Smooth muscle cell (in vitro differentiated cells): ENCODE measurements around a stretch of chr1.

DNA sequence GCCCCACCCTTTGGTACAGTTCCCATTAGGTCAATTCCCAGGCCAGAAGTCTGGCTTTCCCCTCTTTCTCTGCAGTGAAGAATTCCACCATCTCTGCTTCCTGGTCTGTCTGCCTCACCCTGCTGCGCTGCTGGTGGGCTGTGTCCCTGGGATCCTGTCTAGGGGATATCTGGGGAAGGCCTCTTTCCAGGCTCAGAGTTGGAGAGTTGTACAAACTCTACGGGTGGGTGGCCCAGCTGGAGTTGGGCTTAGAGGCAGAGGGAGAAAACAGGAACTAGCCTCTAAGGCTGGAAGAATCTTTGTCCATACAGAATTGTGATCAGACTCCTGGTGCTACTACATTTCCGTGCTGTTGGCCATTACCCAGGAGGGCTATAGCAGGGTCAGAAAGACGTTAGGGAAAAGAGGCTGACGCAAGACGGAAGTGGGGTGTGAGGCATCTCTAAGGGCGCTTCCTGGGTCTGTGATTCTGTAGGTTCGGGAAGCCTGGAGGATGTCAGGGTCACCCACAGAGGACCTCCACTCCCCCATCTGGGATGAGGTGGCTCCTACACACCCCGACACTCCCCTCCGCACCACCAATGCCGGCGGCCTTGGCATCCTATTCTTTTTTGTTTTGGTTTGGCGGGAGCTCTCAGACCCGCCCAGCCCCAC, 839 bp upstream of the NDUFS2 start:
- RAMPAGE, long total RNA: no peak

DNA sequence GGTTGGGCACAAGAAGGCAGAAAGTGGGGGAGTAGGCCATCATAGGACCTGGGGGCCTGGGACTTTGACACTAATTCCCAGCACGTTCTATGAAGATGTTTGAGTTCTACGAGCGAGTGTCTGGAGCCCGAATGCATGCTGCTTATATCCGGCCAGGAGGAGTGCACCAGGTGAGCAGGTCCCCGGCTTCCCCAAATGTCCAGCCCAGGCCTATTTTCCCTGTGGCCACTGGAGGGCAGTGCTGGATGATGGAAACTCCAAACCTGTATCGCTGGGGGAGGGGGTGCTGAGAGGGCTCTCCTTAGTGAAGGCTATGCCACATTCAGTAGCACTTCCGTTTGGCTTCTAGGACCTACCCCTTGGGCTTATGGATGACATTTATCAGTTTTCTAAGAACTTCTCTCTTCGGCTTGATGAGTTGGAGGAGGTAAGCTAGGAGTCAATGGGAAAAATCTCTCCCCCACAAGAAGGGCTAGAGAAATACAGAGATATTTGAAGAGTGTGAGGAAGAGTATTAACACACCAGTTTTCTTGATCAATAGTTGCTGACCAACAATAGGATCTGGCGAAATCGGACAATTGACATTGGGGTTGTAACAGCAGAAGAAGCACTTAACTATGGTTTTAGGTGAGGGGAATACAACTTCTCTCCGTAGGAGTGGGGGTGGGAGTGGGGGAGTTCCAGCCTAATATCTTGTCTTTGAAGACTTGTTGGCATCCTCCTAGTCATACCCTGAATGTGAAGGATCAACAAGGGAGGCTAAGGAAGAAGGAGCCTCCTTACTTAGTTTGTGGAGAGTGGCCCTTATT, 5.1 kb upstream of the FCER1G start:
- RAMPAGE, long total RNA: no peak

DNA sequence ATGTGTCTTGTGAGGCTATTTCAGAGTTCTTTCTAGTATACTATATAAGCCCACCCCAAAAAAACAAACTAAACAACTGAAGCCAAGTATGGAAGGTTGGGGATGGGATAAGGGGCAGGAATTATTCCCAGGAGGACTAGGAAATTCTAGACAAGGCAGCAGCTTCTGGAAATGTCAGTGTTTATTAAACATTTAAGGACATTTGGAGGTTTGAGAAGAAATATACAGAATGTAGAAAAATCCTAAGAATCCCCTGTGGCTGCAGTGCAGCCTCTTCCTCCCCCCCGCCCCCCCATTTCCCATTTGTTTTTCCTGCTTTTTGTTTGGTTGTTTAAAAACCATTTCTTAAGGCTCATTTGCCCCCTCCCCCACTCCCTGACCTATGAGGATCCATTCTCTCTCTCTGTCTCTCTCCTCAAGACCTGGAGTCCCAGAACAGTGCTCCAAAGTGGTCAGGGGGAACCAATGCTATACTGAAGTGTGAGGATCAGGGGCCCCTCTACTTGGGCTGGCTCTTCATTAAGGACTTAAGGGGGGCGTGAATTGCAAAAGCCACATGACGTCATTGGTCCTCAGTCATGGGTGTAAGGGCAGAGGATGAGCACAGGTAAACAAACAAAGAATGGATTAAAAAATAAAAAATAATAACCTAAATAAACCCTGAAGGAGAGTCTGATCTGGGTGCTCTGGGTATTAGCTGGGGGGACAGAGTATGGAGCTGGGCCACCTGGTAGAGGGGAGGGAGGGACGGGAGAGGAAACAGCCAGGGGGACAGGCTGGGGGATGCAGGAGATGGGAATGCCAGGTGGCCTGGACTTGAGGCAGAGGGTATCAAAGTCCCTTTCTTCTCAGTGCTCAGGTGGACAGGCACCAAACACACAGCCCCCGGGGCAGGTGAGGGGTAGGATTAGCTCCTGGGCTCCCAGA, 4.9 kb downstream of the MPZ start:
- RAMPAGE, long total RNA: no peak

- RAMPAGE, long total RNA: no peak
These were observed 4.6 kb downstream of the CFAP126 start for GRCh38 chr1:161362950-161363569.

DNA sequence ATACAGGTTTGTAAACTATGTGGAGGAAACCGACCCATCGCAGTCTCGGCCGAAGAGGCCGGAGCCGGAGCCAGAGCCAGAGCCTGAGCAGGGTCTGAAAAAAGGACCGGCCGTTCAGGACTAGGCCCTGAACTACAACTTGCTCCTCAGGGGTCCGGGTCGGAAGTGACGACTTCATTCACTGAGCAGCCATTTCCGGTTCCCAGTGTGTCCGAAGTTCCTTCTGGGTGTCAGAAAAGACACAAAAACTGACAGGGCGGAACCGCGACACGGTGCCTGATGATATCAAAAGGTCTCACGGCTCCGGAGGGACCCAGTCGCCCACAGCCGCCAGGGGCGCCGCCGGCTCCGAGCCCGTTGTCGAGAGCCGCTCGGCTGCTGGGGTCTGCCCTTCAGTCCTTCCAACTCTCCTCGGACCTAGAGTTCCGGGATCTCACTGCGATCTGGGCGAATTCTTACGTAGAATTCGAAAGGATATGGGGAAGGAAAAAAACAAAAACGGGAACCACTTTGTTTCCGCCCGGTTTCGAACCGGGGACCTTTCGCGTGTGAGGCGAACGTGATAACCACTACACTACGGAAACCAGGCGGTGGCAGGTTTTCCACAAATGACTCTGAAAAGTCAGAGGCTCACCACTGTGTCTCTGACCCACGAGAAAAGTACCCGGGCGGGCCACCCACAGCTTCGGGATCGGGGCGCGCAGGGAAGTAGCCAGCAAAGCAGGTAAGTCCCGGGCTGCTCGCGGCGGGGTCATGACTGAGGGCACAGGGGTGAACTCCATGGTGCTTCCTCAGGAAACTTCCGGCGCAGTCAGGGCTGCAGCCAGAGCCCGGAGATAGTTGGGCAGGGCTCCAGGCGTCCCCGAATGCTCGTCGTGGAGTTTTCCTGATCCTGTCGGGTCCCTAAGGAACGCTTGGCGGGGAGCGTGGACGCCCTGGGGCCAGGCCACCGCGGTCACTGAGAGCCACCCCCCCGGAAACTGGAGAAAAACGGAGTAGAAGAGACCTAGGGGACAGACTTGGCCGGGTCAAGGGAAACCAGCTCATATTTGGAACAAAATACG, 31.8 kb upstream of the CFAP126 start:
- RAMPAGE, long total RNA: start-site peak on the plus strand centred at position 905 of the sequence, 223 bp wide, 22 and 7 reads in 2 replicates

- RAMPAGE, long total RNA: no peak
These were observed 62.9 kb upstream of the CFAP126 start for GRCh38 chr1:161430628-161430885.

DNA sequence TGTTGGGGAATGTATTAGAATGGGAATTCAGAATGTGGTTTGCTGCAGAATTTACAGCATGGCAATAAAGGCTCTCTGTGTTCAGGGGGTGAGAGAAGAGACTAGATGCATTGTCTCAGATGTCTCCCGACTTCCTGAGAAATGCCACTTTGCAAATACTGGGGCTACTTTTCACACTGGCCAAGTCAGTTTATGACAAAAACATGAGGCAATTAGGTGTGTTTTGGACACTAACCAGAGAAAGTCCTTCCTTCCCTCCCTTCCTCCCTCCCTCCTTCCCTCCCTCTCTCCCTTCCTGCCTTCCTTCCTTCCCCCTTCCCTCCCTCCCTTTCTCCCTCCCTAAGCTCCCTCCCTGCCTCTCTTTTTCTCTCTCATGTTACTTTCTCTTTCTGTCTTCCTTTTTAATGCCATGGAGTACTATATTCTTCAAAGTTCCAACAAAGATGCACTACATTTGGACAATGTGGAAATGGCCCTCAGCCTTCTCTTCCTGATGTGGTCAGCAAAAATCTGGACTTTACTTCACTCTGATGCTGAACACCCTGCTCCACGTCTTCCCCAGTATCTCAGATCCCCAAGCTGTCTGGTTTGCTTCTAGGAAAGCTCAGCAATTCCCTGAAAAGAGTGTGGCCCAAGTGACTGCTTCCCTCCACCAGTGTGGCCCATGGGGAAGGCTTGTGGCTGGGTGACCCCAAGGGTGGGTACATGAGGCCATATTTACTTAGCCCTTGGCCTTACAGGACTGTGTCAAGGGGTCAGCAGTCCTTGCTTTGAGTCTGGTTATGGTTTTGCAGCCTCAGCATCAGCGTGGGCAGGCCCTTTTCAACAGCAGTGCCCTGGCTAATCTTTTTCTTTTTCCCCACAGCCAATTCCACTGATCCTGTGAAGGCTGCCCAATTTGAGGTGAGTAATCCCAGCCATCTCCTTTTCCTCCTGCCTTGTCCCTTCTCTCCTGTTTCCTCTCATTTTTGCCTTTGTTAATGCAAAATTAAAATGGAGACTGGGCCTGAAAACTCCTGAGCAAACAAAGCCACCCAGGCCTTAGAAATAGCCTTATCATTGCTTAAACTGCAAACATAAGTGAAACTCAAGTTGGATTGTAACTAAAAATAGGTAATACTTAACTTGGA, 8.1 kb downstream of the FCGR2A start:
- RAMPAGE, long total RNA: no peak

DNA sequence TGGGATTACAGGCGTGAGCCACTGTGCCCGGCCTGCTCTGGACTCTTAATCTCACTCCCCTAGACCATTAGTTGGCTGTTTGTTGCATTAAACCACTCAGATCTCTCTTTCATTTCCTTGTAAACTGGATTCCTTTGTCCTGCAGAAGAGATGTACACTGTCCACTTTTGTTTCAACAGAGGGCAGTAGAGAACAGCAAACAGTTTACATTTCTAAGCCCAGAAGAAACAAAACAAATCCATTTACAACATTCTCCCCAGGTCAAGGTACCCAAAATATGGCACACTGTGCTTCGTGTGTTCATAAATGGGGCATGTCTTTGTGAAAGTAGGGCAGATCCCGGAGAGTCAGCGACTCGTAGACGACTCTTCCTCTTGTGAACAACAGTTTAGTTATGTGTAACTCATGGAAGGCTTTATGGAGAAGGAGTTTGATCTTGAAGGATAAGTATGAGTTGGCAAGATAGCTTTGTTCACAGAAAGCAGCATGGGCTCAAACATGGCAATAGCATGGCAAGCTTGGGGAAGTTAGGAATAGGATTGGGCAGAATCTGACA, 16.6 kb upstream of the FCGR3A start:
- RAMPAGE, long total RNA: no peak

- RAMPAGE, long total RNA: no peak
These were observed 7.2 kb downstream of the FCGR3B start for GRCh38 chr1:161623727-161624223.

DNA sequence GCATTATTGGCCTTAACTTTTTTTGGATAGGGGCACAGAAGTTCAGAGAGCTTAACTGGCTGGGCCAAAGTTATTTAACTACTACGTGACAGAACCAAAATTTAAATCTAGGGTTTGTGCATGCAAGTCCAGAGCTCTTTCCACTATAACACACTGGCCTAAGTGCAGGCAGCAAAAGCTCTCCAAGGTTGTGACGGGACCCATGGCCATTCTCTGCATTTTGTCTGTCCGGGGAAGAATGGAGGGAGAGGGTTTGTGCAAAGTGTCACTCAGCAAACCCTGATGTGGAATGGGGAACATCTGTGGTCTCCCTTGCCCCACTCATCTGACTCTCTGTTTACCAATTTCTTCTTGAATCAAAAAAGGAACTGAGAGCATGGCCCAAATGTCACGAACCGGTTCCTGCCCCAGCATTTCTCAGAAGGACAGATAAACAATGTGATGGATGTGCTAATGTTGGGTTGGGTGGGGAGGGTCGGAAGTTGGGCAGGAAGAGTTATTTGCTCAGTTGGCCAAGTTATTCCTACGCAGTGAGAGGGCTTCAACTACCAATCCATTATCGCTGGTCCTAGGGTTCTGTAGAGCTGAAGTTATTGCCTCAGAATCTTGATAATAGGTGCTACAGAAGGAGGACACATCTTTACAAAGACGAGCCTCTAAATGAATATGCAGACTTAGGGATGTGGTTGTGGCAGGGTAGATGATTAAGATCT, 9.7 kb upstream of the DUSP12 start:
- RAMPAGE, long total RNA: no peak

GRCh38 chr1:161791402-161791672, 25.2 kb downstream of the ATF6 start:
- RAMPAGE, long total RNA: no peak

- RAMPAGE, long total RNA: no peak
These were observed 35.8 kb downstream of the ATF6 start for GRCh38 chr1:161801918-161802269.

GRCh38 chr1:162168080-162168613, 98.7 kb downstream of the NOS1AP start:
- RAMPAGE, long total RNA: no peak

DNA sequence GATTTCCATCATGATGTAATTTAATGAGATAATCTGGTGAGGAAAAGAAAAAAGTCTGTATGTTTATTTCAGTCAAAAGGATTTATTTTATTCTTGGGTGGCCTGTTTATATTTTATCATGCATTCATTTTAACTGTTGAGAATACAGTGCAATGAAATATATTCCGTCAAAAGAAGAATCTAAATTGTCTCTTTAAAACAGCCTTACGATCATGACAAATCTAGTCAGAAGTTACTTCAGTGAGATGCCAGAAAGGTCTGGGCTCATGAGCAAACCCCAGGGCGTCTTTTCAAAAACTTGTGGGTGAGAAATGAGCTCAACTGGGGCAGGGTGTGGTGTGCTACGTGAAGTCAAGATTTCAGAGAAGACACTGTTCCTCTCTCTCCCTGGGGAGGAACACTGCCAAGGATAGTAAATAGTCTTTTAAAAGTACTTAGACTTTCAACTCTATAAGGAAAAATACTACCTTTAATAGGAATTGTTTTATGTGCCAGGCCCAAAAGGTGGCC, 13.4 kb upstream of the UAP1 start:
- RAMPAGE, long total RNA: no peak

- RAMPAGE, long total RNA: no peak
These were observed 9.2 kb upstream of the UAP1 start for GRCh38 chr1:162552158-162552804.

GRCh38 chr1:162625870-162626727, 6.2 kb upstream of the DDR2 start:
- RAMPAGE, long total RNA: no peak

DNA sequence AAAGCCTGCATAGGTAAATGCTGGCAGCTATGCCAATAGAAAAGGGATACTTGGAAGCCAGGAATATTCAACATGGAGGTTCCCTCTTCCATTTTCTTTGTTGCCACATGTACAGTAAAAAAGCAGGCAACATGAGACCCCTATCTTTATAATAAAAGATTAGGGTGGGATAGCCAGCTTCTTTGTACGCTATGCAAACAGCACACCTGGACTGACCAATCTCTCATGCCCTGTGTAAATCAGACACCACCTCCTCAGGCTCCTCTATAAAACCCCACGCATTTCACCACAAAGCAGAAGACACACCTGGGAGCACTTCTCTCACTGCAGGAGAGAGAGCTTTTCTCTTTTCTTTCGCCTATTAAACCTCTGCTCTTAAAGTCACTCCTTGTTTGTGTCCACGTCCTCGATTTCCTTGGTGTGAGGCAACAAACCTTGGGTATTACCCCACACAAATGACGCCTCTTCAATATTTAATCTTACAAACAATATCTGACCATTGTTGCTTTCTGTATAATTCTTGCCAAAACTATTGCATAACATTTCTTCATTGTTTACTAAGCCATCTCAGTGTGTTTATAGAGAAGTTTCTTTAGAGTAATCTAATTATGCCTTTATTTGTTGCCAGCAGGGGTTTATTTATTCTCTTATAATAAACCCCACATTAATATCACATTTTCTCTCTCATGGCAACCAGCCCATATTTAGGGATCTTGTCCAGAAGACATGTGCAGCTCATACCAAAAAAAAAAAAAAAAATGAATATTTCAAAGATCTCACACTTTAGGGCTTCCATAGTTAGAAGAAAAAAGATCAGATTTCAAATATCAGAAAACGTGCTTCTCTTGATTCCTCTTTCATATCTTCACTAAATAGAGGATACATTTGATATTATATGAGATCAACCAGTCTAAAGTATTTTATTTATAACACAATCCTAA, 31.6 kb upstream of the NUF2 start:
- RAMPAGE, long total RNA: no peak

GRCh38 chr1:163320987-163321292, 814 bp upstream of the NUF2 start:
- RAMPAGE, long total RNA: no peak

GRCh38 chr1:163927999-163928341, 606.2 kb downstream of the NUF2 start:
- RAMPAGE, long total RNA: no peak

GRCh38 chr1:164611656-164613037, 53.2 kb downstream of the PBX1 start:
- RAMPAGE, long total RNA: no peak